SP-49 (cell line): ENCODE measurements around a stretch of chr6.

GRCh38 chr6:160930339-160931618 is 60.8 kb upstream of the MAP3K4 start:
- PRO-cap, result no peak

- PRO-cap, result no peak
Measured at GRCh38 chr6:161098162-161098544, 106.6 kb downstream of the MAP3K4 start.

DNA sequence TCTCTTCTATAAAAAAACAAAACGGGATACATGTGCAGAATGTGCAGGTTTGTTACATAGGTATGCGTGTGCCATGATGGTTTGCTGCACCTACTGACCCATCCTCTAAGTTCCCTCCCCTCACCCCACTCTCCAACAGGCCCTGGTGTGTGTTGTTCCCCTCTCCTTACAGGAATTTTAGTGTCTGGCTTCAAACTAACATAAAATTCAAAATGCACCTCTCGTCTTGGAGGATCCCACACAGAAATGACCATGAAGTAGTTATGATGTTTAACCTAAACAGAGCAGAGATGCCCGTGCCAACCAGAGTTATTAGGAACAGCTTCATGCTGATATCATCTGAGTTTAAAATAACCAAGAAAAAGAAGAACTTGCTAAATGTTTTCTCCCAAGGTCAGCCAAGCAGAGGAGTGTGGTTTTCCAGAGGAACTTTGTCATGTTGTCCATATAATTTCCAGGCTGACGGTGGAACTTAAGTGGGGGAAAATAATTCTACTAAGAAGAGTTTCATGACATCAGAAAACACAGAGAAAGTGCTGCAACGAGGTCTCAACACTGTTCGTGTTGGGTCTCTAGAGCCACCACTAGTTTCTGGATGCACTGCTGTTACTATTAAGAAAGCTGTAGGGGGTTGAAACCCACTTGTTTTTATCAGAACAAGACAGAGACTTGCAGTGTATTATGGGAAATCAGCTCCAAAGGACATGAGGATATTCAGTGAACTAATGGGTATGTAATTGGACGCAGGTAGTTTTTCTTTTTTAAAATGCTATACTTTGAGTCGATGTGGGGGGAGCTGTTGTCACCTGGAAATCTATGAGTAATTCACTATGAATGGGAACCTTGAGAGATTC is 5.3 kb downstream of the AGPAT4 start:
- PRO-cap, result no peak

DNA sequence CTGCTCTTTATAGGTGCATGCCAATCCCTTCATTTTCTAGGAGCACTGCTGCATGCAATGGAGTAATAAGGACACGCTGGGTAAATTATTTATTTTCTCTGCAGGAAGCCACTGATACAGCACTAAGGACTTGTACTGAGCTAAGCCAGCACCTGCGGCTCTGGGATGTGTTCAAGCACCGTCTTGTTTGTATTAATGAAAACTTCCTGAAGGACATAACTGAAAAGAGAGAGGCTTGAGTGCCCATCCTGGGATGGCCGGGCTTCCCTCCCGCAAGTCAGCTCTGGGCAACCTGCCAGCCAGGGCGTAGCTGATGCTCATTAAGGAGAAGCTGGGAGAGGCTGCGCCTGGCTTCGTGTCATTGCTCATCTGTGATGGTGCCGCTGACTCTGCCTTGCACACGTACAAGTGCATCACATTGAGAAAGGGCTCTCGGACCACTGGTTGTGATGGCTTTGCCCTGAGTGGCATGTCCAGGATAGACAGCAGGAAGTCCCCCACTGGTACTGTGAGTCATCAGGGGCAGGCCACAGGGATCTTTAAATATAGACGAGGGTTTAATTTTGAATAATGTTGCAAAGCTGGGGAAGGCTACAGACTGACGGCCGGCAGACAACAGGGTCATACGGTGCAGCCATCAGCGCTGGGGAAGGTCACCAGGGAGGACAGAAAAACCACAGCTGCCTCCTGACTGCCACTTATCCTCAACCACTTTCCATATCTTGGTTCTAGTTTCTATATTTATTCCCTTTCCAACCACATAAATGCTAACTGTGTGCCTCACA is 85.4 kb upstream of the AGPAT4 start:
- PRO-cap, result no peak

- PRO-cap, result no peak
Measured at GRCh38 chr6:162388147-162388500, 339.4 kb downstream of the PRKN start.

DNA sequence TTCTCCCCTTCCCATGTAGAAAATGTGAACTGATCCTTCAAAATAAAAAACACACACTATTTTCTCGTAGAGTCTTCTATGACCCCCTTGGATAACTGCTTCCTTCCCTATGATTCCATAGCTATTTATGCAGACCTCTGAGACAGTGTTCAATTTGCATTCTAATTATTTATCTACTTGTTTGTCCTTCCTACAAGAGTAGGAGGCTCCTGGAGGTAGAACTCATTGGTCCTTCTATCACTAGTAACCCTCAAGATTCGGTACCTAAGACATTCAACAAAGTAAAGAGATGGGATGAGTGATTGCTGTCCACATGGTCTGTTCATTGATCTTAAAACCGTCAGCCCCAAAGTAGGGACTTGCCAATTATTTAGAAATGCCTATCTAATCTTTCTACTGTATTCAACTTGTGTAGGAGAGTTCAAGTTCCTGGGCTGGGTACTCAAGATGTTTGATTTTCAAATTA is 67.1 kb downstream of the PRKN start:
- PRO-cap, result no peak

DNA sequence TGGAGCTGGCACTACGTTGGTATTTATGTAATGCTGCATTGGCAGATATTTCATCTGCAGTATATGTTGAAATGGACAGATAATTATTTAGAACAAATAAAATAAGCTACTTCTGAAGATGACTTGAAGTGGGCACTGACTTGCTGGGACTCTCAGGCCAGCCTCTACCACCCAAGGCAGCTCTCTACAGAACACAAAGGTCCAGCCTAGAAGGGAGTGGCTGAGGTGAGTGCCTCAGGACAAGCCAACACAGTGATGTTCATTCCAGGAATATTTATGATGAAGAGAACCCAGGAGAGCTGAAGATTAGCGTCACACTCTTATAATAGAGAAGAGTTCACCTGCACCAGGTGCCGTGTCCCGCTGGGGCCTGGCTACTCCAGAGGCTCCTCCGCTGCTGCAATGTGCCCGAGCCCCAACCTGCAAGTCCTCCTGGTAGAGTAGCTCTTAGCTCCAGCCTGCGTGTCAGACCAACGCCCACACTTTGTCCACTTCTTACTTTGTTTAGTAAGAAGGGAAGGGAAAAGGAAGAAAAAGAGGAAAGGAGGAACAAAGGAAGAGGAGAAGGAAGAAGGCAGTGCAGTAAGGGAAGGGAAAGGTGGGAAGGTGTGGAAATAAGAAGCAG is 182.5 kb upstream of the QKI start:
- PRO-cap, result no peak

- PRO-cap, result no peak
Measured at GRCh38 chr6:163346357-163347062, 68.0 kb upstream of the QKI start.

GRCh38 chr6:163406395-163406676 is 8.2 kb upstream of the QKI start:
- PRO-cap, result no peak

DNA sequence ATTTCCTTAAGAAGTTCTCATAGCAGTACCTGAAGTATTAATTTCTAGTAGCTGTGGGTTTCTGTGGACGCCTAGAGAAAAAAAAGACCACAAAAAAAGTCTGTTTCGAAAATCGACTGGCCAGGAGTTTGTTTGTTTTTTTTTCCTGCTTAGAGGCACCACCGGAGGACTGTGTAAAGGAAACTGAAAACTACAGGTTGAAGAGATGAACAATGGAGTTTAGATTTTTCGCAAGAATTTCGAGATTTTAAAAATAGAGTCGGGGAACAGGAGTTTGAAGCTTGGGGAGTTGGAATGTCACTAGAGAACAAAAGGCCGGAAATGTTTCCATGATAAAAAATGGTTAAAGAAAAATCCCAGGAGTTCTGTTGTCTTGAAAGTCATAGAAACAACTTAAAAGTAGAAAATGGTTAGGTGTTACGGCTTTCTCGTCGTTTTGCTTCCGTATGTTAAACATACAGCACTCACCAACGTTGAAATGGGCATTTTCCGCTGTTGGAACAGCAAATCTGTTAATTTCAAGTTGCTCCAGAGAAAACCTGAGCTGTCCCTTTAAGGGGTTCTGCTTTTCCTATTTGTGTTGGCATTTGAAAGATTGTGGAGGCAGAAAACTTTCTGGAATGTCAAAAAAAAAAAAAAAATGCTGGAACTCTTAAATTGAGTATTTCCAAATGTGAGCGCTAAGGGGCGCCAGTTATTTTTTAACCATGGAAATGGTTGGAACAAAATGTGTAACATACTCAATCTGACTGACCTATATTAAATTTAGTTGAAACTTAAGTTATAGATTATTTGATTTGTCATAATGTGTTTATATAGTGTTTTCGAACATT is 2.0 kb downstream of the QKI start:
- PRO-cap, result no peak

GRCh38 chr6:163424081-163424769 is 9.7 kb downstream of the QKI start:
- PRO-cap, result no peak

DNA sequence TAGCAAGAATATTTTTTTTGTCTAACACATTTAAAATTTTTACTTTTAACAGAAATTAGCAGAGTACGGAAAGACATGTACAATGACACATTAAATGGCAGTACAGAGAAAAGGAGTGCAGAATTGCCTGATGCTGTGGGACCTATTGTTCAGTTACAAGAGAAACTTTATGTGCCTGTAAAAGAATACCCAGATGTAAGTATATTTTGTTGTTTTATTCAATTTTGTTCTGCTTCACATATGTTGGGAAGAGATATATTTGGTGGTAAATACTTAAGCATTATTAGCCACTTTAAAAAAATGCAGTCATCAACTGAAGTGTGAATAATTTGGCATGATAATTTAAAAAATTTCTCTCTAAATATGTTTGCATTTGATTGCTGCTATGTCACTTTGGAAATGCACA is 40.7 kb downstream of the QKI start:
- PRO-cap, result no peak

GRCh38 chr6:163464617-163465655 is 50.4 kb downstream of the QKI start:
- PRO-cap, result no peak

- PRO-cap, result no peak
Measured at GRCh38 chr6:163475429-163476030, 61.0 kb downstream of the QKI start.

- PRO-cap, result no peak
Measured at GRCh38 chr6:163494155-163494663, 79.7 kb downstream of the QKI start.

DNA sequence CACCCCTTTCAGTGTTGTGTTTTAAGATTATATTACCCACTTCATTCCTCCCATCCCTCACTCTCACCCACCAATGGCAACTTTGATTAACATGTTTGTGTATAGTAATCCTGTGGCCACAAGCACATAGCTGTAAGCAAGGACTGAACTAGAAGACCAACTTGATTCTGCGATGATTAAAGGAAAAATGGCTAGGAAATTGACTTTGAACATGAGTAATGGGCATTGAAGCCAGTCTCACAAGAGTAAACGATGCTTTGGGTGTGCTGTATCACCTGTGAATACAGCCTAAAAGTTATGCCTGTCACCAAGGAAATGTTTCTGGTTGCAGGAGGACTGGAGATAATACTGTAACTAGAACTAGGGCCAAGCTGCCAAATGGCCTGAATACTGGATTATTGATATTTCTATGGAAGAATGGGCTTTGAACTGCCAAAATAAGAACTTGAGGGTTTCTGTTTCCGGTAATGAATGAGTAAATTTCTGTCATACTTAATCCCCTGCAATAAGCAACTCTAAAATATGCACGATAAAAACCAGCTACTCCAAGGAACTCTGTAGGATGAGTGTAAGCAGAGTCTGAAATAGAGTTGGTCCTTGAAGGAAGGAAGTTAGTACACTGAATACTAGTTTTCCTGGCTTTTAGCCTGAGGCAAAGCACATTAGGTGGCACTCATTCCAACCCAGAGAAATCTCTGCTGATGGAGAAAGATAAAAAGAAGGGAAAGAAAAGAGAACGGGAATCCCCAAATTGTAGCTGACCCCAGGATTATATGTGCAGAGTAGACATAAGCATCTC is 92.5 kb downstream of the QKI start:
- PRO-cap, result no peak

- PRO-cap, result no peak
Measured at GRCh38 chr6:163516761-163517132, 102.2 kb downstream of the QKI start.

DNA sequence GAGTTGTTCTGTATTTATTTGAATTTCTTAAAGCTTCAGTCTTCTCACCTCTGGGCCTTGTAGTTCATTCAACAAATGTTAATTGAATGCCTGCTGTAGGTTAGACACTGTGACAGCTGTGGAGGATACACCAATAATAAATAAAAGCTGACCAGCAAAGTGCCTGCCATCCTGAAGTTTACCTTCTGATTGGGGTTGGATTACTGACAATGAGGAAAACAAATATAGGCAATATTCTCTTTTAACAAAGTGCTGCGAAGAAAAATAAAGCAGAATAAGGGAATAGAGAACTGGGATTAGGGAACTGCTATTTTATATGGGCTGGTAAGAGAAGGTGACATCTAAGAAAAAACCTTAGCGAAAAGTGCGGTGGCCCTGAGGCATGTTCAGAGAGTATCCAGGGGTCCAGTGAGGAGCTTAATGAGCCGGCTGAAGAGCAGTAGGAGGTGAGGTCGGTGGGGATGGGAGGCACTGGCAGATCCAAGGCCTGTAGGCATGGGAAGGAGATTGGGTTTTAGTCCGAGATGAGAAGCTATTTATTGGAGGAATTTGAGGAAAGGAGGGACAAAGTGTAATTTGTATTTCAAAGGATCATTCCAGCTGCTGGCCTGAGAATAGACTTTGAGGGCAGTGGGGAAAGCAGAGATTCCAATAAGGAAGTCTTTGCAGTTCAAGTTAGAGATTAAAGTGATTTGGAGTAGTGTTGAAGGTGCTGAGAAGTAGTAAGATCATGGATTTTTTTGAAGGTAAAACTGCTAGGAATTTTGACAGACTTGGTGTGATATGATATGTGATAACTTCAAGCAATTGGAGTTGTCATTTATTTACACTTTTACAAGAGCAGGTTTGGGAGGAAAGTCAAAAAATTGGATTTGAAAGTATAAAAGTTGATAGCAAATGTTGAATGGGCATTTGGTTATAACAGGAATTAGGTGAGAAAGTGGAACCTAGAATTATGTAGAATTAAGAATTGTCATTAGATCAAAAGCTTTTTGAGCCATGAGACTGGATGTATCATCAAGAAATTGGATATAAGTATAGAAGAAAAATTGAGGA is 123.9 kb downstream of the QKI start:
- PRO-cap, result no peak

DNA sequence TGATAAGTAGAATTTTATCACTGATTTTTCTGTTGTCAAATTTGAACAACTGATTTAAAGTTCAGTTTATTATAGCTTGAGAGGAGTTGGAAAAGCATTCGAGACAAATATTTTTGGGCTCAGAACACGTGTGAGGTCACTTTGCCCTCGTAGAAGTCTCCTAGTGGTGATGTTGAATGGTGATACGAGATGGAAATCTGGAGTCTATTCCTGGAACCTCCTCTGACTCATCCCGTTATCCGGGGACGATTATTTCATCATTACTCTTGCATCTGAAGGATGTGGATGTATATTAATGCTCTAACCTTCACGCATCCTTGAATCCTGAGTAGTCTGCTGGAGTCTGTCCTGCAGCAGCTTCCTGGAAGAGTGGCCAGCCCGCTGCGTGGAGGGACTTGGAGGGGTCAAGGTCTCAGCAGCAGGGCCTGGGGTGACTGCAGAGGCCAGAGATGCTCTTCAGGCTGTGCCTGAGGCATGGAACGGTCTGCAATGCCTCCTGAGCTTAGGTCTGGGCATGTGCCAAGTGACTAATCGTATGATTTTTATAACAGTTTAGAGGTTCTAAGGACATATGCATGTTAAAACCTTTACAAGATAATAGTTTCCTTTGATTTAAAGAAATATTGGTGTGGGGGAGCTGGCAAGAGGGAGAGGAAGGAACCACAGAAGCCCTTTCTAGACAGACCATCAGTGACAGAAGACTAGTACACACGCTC is 400.1 kb downstream of the QKI start:
- PRO-cap, result no peak

DNA sequence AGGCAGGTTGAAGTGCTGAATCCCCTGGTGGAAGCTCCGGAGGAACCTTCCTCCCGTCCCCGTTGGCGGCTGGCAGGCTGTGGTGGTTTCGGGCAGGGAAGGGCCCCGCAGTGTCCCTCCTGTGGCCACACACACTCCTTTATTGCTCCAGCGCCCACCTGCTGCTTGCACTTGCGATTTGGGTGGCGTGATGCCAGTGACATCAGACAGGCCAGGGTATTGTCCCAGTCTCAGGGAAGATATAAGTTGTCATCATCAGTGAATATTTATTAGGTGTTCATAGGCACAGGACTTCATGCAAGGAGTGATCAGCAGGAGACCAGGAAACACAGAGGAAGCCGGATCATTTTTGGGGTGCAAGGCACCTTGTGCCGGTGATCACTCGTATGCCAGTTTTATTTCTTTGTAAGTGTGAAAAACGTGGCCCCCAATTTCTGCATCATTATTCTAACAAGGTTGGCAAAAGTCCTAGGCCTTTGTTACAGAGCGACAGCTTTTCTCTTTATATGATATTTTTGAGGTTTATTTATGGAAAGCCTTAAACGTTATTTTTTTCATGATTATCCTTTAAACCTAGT is 530.5 kb downstream of the QKI start:
- PRO-cap, result no peak